Cardiac fibroblast (primary cell): ENCODE results near the gene MYO1B.

GRCh38 chr2:190893469-190893926, 12.9 kb downstream of the GLS start:
- RRBS: no CpG with 5 or more reads among the region's 10 CpGs

- RRBS: no CpG with 5 or more reads among the region's 4 CpGs
Measured at GRCh38 chr2:190904975-190905551, 24.4 kb downstream of the GLS start.

DNA sequence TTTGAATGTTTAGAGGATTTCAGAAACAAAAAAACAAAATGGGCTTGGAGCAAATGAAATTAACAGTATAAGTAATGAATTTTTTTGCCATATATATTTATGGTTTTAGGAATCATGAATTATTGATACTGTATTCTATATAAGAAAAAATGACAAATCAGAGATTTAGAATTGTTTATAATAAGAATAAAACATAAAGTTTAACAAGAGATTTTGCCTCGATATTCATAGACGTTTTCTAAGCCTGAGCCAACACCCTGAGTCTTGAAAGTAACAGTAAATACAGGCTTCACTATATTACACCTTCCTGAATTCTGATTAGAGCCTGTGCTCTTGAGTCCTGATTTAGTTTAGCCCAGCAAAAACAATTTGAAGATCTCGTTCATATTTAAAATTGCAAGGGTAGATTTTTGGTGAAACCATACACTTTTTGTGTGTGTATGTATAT, 25.8 kb downstream of the GLS start:
- RRBS: no CpG with 5 or more reads among the region's 3 CpGs

DNA sequence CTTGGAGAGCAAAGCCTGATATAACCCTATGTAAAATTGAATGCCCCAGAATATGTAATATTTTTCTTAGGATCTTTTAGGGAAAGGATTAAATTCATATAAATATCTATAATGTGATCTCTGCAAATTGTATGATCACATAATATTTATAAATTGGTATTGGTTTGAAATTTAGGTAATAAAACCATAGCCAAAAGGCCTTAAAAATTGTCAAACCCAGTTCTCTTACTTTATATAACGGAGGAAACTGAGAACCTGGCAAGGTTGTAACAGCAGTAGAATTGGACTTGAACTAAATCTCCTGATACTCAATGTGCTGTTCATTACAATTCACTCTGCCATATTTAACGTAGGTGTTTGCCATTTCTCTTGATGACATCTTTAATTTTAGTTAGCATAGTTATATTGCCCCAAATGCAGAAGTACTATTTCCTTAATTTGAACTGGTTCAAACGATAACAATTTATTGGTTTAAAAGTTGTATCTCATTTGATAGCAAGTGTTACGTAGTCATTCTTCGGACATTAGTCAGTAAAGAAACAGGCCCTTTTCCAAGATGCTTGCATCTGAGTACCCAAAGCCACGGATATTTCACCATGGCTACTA, 31.9 kb downstream of the GLS start:
- RRBS: no CpG with 5 or more reads among the region's 6 CpGs

DNA sequence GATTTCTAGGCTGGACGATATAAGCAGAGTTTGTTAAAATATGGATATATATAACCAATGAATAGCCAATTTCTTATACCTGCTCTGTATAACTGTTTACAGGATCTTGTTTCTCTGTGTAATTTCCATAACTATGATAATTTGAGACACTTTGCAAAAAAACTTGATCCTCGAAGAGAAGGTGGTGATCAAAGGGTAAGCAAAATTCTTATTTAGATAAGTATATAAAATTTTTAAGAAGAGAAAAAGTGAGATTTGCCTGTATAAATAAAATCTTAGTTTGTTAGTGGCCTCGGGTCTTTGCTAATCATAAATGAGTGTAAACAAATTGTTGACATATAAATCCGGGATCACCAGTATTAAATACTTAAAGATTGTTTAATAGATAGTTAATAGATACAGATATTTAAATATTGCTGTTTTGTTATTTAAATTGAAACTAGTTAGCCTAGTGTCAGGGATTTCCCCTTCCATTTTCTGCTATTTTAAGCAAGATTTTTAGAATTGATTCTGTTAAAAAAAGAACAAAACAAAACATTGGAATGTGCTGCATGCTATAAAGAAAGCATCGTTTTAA, 50.9 kb downstream of the GLS start:
- RRBS: no CpG with 5 or more reads among the region's 5 CpGs

- RRBS: no CpG with 5 or more reads among the region's 2 CpGs
Measured at GRCh38 chr2:190949755-190950544, 64.0 kb downstream of the STAT1 start.

DNA sequence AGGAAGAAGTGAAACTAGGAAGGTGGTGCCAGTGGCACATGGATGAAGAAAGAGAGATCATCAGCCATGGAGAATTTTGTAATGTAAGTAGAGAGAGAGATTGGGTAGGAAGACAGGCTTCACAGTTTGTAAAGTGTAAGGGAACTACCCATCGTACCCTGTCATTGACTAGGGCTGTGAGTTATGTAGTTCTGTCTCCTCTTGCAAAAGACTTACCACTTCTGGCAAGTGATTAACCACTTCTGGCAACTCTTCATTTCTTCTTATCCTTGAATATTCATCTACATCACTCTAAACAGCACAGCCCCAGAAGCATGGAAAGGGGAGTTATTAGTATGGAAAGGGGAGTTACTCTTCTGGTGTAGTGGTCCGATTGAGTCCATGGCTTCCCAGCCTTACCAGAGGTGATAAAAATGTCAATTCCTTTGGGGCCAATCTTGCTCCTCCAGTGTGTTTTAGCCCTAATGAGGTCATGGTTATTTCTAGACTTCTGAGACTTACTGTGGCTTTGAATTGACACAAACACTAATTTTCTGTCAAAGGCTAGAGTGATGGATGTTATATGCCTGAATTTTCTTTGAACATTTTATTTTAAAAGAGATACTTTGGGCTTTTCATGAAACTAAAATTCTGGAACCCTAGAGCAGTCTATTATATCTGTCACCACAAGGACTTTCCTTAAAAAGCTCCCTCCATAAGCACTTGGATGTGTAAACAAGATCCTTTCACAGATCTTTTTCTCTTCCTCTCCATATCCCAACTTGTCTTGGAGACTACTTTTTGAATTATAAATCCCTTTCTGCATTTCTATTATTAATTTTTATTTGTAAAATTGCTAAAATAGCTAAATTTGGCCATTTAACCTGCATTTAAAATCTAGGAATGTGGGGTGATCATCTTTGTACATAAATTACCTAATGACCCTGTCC, 51.8 kb downstream of the STAT1 start:
- RRBS: no CpG with 5 or more reads among the region's 2 CpGs

DNA sequence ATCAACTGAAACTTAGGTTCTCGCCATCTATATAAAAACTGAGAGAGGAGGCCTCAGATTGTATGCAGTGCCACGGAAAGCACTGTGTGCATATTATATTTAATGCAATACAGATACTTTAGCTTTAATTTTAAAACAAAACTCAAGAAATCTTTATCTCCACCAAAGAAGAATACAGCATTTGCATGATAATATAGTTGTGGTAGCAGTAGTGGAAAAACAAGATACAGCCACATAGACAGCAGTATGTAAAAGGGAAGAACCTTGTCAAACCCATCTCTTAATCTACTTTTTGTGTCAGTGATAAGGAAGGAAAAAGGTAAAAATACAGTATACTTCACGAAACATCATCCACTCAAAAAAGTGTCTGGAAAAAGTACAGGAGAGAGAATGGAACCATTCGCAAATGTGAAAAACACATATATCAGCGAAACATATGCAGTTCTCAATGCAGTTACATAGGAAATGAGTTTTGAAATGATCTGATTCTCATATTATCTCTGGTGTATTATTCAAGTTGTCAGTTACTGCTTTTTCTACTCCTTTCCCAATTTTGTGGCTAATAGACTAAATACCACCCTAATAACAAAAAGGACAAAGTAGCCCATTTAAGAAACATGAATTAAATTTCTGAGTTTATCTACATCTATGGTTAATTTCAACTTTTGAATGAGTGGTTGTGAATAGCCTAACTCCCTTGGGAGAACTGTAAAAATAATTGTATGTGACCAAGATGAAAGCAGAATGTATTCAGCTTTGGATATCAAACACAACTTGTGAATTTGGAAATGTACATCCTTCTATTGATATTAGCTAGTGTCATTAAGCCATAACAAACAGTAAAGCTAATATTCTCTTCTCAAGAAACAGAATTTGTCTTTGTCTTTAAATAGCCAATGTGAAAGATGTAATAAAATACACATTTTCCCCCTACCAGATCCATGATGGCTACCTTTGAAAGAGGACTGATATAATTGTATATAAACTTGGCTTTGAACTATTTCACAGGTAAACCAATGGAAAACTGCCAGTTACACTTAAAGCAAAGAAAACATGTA, 44.4 kb downstream of the STAT1 start:
- RRBS: no CpG with 5 or more reads among the region's 5 CpGs

- RRBS: no CpG with 5 or more reads among the region's 6 CpGs
Measured at GRCh38 chr2:190997648-190998290, 16.2 kb downstream of the STAT1 start.

DNA sequence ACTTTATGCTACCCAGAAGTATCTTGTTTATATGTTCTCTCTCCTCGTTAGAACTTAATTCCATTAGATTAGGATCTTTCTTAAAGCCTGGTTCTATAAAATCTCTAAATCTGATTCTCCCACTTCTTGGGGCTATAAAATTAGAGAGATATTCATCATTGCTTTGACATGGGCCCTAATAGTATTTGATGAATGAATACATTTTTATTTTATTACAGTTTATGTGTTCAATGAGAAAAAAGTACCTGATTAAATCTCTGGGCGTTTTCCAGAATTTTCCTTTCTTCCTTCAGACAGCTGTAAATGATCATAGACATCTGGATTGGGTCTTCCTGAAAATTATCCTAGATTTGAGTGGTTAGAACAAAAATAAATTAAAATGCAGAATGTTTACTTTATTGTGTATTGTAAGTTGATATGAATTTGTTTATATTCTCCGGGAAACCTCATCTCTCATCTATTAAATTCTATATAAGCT, 6.6 kb downstream of the STAT1 start:
- RRBS: no CpG with 5 or more reads among the region's 3 CpGs

DNA sequence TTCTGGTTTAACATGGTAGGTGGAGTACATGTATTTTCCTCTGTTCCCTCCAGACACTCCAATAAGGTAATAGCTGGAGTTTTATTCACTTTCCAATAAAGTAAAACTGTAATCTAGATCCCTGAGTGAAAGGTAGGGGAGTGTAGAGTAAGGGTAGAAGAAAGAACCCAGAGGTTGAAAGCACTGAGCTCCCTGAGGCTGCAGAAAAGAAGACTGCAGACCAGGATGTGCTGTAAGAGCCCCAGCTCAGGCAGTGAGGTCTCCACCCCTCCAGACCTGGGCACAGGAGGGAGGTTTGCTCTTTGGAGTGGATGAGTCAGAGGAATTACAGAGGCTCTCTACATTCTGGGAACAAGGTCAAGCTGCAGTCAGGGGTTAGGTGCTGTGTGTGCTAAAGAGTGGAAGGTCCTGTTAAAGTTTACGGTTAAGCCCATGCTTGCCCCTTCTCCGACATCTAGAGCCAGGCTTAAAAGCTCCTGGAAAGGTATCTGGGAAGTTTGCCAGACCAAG, 27.7 kb upstream of the STAT1 start:
- RRBS: no CpG with 5 or more reads among the region's 2 CpGs

DNA sequence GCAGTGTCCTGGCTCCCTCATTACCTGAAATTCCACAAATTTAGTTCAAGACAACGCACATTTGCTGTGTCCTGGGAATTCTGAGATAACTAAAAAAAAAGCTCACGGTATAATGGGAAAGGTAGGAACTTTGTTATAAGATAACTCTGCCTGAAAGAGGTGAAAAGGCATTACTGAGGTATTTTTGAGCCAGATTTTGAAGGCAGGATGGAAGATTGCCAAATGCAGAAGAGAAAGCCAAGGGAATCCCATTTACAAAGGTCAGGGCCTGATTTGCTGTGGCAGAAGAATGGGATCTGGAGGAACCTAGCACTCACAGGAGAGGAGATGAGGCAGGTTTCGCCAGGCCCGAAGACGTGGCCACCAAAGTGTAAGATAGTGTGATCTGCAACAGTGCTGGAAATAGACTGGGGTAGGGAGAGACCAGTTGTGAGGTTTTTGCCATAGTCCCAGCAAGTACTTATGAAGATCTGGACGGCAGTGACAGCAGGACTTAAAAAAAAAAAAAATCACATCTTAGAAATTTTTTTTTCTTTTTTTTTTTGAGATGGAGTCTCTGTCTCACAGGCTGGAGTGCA, 22.1 kb upstream of the STAT4 start:
- RRBS: no CpG with 5 or more reads among the region's 6 CpGs

DNA sequence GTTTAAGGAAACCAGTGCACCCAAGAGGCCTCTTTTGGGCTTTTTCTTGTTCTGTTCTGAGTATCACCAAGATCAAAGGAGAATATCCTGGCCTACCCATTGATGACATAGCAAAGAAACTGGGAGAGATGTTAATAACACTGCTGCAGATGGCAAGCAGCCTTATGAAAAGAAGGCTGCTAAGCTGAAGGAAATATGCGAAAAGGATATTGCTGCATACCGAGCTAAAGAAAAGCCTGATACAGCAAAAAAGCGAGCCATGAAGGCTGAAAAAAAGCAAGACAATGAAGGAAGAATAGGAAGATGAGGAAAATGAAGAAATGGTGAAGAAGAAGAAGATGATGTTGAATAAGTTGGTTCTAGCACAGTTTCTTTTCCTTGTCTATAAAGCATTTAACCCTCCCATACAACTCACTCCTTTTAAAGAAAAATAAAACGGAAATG, 23.7 kb upstream of the STAT4 start:
- RRBS: no CpG with 5 or more reads among the region's 4 CpGs

- RRBS: 1% methylated on average over 20 of the region's 110 CpGs
Measured at GRCh38 chr2:191244931-191245819, at the start of gene MYO1B. TSS of gene MYO1B (plus strand) at chr2:191245404.

- RRBS: no CpG with 5 or more reads among the region's 4 CpGs
Measured at GRCh38 chr2:191683989-191684459, 6.1 kb downstream of the NABP1 start.

- RRBS: no CpG with 5 or more reads among the region's 11 CpGs
Measured at GRCh38 chr2:192196667-192197082, 1.9 kb upstream of the TMEFF2 start.

- RRBS: no CpG with 5 or more reads among the region's 19 CpGs
Measured at GRCh38 chr2:195073257-195073612, 583.8 kb upstream of the SLC39A10 start.

GRCh38 chr2:195662695-195663809, 6.0 kb downstream of the SLC39A10 start:
- RRBS: no CpG with 5 or more reads among the region's 7 CpGs

- RRBS: no CpG with 5 or more reads among the region's 5 CpGs
Measured at GRCh38 chr2:196159185-196159832, 12.1 kb downstream of the STK17B start.